Pulmonary artery (tissue), 1 donor: ENCODE measurements around a stretch of chr1.

DNA sequence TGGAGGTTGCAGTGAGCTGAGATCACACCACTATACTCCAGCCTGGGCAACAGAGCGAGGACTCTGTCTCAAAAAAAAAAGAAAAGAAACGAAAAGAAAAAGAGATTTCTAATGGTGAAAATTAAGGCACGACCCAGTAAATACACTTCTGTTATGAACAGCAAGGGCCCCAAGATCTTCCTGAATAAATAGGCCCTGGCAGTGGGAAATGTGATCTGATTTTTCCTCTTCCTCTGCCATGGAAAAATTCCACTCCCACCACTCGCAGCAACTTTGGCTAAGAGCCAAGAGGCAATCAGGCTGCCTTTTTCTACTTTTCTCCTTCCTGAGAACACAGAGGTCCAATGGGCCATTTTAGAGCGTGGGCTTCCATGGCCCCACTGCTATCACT, 33.8 kb upstream of the AK4 start:
- PRO-cap, result no peak

GRCh38 chr1:65425244-65426443, 5.2 kb downstream of the LEPR start:
- PRO-cap, result no peak

- PRO-cap, result no peak
Measured at GRCh38 chr1:66251695-66252219, 282.2 kb upstream of the SGIP1 start.

DNA sequence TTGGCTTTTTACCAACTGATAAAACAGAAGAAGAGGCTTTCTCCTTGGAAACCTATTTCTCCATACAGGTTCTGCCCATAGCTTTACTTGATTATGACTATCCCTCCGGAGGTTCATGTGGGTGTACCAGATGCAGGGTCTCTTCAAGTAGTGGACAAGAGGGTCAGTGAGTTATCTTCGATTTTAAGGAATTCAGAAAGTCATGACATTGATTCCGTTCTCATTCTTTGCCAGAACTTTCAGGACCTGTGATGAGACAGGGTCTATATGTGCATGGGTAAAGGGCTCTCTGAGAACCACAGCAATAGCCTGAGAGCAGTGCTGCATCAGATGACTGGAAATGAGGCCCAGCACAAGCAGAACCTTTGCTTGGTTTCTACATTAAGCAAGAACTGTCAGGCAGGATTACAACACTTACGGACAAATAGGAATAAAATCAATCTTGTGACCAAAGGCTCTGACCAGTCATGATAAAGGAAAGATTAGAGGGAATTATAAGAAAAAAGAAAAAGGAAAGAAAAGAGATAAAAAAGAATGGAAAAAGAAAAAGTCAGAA, 263.6 kb upstream of the SGIP1 start:
- PRO-cap, result no peak

DNA sequence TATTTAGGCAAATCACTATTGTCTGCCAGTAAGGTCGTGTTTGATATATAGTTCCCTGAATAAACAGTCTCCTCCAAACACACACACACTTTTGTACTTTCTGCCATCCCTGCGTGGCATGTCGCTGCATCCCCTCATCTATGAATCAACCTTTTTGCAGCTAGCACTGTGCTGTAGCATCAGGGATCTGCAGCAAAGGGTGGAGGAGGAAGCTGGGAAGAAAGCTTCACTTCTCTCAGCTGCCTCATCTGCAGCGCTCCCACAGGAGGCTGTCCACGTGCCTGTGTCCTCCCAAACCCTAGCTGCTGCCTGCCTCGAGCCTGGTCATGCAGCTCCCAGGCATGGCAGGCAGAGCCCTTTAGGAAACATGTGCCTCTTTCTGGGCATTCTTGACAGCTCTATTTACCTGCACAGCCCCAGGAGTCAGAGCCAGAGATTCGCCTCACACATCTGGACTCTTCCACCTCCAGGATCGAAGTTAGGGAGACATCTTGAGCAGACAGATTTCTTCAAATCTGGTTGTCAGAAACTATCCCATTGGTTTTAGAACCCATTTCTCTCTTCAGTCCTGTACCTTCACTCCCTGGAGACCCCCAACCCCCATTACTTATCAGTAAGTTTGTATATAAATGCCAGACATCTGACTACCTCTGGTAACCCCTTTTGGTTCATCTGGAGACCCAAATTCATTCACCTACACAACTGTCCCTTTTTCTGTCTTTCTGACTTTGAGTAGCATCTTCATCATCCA, 262.0 kb upstream of the SGIP1 start:
- PRO-cap, result no peak

- PRO-cap, result no peak
Measured at GRCh38 chr1:66337335-66337855, 196.6 kb upstream of the SGIP1 start.

- PRO-cap, result no peak
Measured at GRCh38 chr1:66367572-66368109, 166.3 kb upstream of the SGIP1 start.

DNA sequence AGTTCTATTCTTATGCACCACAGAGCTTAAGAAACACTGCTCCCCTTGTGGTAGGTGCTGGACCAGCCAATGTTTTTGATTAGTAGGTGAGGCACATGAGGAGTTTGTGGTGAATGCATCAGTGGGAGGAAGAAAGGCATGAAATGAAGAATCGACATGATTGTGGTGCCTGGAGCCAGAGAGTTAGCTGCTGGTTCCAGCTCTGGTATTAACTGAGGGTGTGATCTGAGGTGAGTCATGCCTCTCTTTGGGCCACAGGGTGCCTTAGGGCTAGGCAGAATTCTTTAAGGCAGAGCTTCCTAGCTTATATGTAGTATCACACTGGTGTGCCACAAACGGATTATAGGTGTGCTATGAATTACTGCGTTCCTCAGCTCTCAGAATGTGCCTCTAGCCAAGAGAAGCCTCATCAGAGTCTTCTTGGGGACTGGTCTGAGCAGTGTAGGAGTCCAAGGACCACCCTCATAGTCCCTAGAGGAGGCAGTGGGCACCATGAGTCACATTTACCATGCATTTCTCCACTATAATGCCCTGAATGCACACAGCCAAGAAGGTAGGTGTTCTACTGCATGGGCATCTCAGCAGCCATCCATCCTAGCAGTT, 97.4 kb upstream of the SGIP1 start:
- PRO-cap, result no peak

GRCh38 chr1:66925888-66926273, 1.1 kb downstream of the MIER1 start:
- PRO-cap, result no peak

DNA sequence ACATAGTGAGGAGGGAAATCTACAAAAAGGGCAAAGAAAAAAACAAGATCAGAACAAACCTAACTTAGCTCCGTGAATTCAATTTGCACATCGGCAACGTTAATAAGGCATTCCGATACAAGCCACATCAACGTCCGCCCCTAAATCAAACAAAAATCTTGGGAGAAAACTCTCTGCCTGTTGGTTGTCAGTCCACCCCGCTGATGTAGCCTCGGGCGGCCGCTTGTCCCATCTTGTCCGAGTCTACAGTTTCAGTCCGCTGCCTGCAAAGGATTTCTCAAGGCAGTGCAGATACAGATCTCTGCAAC, 1.0 kb downstream of the SLC35D1 start:
- PRO-cap, result no peak

GRCh38 chr1:67141655-67142207, 7.0 kb upstream of the C1orf141 start:
- PRO-cap, result no peak

- PRO-cap, result no peak
Measured at GRCh38 chr1:67332894-67333278, 25.2 kb downstream of the IL12RB2 start.

GRCh38 chr1:67525133-67525345, 94.8 kb upstream of the SERBP1 start:
- PRO-cap, result no peak

GRCh38 chr1:67743386-67743843, 58.4 kb downstream of the GADD45A start:
- PRO-cap, result no peak

GRCh38 chr1:68161848-68162387, 70.4 kb downstream of the WLS start:
- PRO-cap, result no peak

- PRO-cap, result no peak
Measured at GRCh38 chr1:70220791-70221185, 392 bp upstream of the SRSF11 start.

DNA sequence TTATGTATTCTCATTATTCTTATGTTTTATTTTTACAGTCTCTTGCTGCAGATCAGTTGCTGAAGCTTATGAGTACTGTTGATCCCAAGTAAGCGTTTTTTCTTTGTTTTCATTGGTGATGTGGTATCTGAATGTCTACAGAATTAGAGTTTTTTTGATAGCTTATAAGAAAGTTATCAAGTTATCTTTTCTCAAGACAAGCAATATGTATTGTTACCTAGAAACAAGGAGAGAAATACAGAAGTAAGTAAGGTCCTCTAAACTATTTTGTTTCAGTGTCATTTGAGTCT, 14.2 kb downstream of the SRSF11 start:
- PRO-cap, result no peak

DNA sequence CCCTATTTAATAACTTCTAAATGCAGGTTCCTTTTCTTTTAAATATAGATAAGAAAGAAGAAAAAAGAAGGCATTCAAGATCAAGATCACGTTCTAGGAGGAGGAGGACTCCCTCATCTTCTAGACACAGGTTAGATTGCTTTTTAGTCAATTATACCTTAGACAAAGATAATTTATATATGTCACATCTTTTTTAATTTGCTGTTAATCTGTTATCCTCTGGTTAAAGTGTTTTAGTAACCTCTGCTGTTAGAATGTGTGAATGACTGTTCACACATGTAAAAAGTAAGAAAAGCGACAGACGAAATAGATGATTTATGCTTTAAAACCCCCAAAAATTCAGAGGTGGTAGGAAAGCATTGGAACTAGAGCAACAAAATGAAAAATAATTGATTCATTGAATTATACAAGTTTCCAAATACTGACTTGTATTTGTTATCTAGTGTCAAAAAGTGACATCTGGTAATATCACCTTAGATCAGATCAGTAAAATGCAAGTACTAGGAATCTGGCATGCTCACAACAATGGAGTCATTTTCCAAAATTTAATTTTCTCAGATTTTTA, 18.3 kb downstream of the SRSF11 start:
- PRO-cap, result no peak

DNA sequence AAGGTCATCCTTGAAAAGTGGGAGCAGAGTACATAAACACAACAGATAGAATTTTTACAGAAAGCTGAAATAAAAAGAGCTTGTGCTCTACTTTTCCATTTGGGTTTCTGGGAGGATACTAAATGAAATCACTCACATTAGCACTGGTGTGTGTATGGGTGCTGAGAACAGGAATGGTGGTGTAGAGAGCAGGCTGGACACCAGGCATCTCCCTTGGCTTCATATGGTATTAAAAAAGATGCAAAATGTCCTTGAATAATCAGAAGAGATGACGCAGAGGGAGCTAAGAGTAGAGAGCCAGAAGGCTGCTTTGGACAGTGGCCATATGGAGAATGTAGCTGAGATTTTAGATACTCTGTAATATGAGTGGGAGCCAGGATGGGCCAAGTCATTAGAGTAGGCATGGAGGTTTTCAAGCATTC, 112.3 kb upstream of the ZRANB2 start:
- PRO-cap, result no peak

GRCh38 chr1:71638046-71638510, 557.2 kb upstream of the ZRANB2 start:
- PRO-cap, result no peak